Measurements from ENCODE around the genes GOLGA7B, HPSE2 and NKX2-3.

DNA sequence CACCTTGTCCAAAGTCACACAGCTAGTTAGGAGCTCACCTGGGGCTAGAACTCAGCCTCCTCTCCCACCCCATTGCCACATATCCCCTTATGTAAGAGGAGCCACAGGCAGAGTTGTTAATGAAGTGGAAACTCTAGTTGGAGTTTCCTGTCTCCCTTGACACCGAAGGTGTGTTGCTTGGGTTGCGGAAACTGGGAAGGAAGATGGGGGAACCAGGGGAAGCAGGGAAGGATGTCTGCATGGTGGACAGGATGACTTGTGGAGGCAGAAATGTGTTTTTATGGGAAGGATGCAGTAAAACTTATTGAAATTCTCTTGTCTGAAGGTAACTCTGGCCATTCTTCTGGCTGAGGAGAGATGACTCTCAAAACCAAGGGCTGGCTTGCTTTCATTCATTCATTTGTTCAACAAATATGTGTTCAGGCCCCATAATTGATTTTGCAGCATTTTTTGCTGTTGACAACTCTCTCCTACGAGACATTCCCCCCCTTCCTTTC is 1.5 kb downstream of the UBTD1 start:
- PRO-cap: no peak

DNA sequence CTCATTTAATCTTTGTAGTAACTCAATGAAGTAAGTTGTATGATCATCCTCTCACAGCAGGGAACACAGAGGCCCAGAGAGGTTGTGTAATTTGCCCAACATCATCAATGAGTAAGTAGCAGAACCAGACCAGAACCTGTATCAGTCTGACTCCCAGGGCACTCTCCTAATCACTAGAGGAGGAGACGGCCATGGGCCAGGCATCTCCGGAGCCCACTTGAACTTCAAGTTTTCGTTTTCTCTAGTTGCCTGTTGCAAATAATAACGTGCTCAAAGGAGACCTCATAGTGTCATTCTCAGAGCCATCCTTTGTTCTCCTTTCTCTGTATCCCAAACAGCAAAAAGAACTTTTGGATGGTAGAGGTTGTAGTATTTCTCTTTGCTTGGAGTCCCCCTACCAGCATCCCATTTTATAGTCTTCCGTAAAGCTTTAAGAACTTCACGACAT is 20.2 kb downstream of the UBTD1 start:
- PRO-cap: no peak

DNA sequence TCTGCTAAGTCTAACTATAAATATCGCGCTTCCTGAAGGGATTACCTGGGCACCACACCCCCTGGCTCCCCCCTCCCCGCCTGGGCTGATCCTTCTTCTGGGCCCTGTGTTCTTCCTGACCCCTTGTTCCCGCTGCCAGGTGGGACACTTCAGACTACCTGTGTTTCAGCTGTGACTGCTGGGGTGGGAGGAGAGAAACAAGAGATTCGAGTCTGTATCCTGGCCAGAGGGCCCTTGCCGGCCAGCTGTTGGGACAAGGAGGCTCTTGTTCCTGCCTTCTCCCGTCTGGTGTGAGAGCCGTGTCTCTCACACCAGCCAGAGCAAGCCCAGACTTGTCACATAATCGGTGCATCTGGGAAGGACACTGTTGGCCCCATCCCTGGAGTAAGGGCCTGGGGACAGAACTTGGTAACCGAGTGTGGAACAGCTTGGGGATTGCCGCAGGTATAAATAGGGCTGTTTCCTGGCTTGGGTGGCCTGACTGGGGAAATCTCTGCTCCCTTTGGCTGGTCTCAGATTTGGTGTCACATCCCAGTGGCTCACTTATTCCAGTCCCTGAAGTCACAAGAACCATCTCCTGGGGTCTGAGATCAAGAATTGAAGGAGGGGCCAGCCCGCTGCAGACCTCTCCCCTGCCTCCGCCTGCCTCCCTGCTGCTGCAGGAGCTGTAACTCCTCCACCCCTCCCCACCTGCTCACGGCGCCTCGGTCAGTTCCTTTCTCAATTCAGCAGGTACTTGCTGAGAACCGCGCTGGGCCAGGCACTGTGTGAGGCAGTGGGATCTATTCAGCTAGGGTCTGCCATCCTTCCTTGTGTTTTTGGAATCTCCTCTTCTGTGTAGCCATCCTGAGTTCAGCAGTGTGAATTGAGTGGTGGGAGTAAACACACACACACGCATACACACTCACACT is 22.5 kb upstream of the ANKRD2 start:
- PRO-cap: no peak

GRCh38 chr10:97560795-97561681 is 11.5 kb upstream of the ANKRD2 start:
- PRO-cap: no peak

- PRO-cap: unidirectional peak, plus-strand start at chr10:97609213; unidirectional peak, plus-strand start at chr10:97609242
These were observed 19.7 kb downstream of the C10orf62 start for GRCh38 chr10:97608839-97609917.

DNA sequence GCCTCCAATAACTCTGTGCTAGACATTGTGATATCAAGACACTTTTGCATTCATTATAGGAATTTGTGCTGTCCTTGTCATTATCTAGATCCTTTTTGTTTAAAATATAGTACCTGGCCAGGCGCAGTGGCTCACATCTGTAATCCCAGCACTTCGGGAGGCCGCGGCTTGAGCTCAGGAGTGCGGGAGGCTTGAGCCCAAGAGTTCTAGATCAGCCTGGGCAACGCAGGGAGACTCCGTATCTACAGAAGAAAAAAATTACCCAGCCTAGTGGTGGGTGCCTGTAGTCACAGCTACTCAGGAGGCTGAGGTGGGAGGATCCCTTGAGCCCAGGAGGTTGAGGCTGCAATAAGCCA is 570 bp upstream of the MORN4 start:
- PRO-cap: no peak

DNA sequence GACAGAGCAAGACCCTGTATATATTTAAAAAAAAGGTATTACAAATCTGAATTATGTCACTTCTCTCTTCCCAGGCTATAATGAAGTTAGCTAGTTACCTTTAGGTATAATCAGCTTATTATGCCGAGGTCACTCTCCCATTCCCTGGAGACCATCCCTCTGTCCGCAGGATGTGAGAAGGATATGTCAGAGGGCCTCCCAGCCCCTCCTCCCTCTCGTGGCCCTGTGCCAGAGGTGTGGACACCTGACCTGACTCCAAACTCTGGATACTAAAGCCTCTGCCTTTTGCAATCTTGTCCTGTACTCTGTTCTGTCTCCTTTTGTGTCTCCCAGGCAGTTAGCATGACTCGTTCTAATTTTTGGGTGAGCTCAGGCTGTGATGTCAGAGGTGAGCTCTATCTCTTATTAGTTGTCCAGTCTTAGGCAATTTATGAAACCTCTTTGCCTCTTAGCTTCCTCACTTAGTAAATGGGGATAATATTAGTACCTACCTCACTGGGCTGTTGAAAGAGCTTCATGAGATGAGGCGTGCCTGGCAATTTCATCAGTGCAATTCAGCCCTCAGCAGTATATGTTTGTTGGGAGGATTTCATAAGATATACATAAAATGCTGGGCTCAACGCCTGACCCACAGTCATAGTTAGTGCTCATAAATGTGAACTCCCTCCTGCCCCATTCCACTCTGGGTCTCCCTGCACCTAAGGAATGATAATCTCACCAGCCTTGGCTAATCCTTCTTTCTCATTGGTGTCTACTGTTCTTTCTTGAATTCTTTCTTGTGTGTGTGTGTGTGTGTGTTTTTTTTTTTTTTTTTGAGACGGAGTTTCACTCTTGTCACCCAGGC is 10.9 kb downstream of the MARVELD1 start:
- PRO-cap: no peak

DNA sequence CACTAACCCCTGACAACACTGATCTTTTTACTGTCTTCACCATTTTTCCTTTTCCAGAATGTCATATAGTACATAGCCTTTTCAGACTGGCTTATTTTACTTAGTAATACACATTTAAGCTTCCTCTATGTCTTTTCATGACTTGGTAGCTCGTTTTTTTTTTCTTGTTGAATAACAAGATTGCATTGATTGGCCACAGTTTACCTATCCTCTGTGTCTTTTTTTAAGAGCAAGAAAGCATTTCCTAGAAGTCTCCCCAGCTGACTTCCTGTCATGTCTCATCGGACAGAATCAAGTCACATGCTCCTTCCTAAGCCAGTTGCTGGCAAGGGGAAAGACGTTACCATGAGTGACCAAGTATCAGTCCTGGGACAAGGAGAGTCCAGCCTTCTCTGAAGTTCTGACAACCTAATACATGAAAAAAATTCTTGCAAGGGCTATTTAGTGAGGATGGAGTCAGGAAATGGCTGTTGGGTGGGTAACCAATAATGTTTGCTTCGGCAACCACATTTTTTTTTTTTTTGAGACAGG is 24.8 kb upstream of the SFRP5 start:
- PRO-cap: no peak

DNA sequence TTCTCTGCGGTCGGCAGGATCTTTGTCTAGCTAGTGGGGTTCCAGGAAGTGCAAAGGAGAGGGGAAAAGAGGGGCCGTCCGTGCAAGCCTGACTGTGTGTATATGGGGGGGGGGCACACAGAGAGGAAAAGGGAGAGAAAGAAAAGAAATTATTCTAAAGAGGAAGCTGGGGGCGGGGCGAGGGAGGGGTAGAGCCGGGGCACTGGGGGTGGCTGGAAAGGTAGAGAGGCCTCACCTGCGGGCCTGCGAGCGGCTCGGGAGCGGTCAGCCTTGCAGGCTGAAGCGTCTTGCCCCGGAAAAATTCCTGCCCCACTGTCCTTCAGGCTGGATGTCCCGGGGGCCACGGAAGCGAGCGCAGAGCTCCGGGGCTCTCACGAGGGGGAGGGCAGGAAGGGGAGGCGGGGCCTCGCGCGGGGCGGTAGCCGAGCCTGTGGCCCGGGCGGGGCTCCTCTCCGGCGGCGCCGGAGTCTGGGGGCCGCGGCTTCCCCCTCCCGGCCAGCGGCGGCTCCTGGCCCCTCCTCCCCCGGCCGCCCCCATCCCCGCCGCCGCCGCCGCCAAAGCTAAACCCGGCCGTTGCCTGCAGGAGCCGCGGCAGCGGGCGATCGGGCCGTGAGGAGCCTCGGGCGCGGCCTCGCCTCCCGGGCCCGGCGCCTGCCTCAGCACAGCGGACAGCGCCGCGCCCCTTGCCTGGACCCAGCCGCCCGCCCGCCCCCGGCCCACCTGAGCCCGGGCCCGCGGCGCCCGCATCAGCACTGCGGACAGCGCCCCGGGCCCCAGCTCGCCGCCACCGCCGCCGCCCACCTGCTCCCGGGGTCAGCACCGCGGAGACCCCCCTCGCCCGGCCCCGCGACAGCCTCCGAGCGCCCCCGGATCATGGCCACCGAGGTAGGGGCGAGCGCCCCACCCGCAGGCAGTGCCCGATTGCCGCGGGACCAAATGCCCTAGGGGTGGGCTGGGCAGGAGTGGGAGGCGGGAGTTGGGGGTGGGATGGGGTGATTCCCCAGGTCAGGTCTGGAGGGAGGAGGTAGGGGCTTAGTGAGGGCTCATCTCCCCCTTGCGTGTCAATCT is at the start of gene GOLGA7B:
GOLGA7B (plus strand) TSS at position 413 of the 1,068 bp plus-strand sequence.
- PRO-cap: no peak

DNA sequence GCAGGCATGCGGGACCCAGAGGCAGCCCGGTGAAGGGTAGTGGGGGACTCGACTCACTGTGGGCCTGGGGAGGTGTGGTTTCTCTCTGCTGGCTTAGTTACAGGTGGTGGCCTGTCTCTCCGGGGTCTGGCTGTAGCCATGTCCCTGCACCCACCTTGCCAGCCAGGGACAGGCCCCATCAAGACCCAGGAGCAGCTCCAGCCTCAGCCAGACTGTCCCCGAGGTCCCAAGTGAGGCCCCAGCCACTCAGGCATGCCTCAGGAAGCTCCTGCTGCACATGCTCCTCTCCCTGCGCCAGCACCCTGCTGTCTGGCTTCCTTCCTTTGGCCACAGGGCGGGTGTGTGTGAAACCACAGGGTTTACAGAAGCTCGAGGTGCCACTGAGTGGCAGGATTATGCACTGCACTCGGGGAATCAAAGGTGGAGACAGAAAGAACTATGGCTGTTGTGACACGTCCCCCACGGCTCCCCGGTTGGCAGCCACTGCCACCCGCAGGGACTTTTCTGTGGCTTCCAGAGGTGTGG is 19.7 kb downstream of the GOLGA7B start:
- PRO-cap: no peak

DNA sequence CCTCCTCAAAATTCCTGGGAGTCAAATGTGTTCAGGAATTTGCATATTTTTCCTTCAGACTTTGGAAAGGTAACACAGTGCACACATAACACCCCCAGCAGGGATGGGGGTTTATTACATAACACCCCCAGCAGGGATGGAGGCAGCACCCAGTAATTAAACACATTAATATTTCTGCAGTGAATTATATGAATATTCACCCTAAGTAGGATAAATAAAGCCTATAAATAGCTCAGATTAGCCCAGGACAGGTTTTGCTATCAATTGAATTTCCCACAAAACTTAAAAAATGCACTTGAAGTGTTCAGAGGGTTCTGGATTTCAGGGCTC is 76.8 kb downstream of the GOLGA7B start:
- PRO-cap: no peak

DNA sequence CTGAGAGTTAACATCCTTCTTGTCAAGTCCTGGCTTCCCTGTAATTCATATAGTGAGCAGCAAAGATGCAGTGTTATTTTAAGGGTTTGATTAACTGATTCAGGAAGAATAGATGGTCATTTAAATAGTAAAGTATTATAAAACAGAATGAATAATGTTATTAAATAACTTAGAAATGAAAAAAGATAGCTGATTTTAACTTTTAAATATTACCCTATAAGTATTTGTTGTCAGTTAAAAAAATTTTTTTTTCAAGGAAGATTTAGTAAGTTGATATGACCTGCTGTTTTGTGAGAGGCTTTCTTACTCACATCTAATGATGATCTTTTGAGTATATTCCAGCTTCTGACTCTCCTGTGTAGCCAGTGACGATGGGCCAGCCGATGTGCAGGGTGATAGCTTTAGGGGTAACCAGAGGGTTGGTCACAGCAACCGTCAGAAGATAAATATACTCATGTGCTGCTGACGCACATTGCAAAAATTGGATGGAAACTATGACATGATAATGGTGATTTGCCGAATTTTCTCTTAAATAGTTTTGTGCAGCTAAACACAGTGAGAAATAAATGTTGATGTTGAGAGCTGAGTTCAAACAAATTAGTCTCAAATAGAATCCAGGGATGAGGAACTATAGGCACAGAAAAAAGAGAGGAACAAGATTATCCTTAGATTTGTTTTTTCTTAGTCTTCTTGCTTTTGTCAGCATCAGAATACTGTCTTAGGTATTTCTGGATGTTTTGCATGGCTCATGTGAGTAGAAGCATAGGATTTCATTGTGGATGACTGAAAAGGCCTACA is 29.4 kb downstream of the R3HCC1L start:
- PRO-cap: no peak

- PRO-cap: no peak
These were observed 23.5 kb downstream of the PYROXD2 start for GRCh38 chr10:98391427-98391990.

DNA sequence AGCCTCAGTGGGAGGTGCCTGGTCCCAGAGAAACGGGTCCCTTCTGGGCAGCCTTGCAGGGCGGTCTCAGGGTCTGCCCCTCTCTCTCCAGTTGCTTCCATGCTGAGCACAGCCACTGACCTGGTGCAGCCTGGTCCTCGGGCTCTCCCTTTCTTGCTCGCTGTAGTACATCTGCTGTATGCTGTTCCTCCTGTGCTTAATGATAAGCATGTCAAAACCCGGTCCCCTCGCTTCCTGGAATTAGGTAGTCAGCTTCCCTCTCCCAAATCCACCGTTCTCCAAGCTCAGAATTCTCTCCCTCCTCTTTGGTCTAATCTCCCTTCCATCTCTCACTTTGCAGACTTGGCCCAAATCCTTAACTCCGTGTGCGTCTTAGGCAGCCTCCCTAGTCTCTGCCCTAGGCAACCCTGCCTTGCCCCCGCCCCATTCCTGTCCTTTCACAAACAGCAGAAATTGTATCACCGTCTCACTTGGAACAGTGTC is 11.1 kb upstream of the HPS1 start:
- PRO-cap: no peak

GRCh38 chr10:98460619-98461488 is 14.1 kb upstream of the HPS1 start:
- PRO-cap: no peak

DNA sequence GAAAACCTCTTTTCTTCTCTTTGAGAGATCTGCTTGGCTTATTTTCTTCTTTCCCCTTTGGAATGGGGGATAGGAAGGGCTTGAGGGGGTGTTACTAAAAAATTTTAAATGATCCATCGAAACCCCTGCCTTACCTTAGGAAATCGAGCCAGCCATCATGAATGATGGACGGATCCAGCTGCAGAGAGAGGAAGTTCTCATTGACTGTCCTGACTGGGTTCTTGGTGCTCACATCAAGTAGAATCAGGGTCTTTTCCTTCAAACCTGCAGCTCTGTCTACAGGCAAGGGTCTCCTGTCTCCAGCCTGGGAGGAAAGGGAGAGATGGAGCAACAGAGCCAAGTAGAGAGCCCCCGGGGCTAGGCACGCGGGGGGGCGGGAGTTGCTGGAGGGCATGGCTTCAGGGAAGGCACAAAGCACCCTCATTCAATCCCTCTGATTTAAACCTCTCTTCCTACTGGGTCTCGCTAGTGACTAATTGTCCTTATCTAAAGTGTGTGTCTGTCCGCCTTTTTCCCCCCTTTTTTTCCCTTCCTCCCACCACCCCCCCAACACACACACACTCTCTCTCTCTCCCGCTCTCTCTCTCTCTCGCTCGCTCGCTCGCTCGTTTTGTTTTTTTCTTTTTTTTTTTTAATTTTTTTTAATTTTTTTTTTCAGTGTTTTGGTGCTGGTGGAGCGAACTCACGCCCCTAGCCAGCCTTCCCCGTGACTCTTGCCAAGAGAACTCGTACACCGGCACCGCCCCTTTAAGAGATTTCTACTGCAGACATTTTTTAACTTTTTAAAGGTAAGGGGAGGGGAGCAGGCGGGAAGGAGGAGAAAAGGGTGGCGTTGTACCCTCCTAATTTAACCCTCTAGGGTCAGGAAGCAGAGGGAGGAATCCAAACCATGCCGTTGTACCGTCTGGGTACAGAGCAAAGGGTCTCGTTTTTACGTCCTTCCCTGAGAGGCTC is at the start of gene HPSE2:
HPSE2 (minus strand) TSS at position 474 of the 954 bp plus-strand sequence.
- PRO-cap: no peak

- PRO-cap: no peak
These were observed 2.4 kb upstream of the NKX2-3 start for GRCh38 chr10:99530416-99530667.

GRCh38 chr10:99532620-99533498 is at the start of gene NKX2-3:
TSS of gene NKX2-3 (plus strand) at chr10:99532942.
- PRO-cap: no peak

DNA sequence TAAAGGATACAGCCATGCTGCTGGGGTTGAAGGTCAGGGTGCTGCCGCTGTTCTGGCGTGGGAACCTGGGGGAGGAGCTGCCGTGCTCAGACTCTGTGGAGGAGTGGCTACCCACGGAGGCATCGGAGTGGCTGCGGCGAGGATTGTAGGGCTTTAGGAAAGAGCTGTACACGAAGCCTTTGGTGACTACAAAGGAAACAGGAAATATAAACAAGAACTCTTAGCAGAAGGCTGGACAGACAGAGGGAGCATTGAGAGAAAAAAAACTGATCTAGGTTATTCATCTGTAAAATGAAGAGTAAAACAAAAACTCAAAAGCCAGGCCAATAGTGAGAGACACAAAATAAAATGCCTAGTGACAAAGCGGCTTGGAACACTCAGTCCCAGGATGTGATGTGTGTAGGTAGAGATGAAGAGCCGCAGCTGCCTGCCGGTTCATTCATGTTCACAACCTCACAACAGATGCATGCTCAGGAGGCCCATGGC is 97.8 kb downstream of the ABCC2 start:
- PRO-cap: no peak

- PRO-cap: no peak
These were observed 26.3 kb downstream of the DNMBP start for GRCh38 chr10:99983279-99984069.